Gallbladder (tissue), 1 donor: ENCODE results near the genes CBFA2T3 and MC1R.

DNA sequence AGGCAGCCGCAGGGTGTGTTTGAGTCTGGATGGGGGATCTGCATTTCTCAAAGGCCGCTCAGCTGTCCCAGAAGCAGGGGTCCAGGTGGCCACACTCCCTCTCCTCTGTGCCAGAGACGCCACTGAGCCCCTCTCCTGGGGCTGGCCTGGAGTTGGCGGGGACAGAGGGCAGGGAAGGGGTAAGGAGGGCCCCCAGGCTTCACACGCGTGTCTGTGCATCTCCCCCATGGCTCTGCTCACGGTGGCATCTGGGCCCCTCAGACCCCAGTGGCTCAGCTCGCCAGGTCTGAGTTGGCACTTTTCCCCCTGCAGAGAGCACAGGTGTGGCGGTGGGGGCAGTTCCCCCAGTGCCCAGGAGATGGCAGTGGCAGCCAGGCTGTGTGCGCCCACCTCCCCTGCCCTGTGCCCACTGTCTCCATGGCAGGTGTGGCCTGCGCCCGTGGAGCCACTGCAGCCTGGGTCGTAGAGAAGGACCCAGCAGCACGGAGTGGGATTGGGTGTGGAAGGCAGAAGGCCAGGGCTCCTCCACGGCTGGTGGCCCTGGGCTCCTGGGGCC lies 4.2 kb upstream of the APRT start:
- PRO-cap = no peak

- PRO-cap = no peak
Observed at GRCh38 chr16:88883721-88884272, 17.3 kb upstream of the PABPN1L start.

GRCh38 chr16:88902762-88903820 lies 36.6 kb upstream of the PABPN1L start:
- PRO-cap = no peak

- PRO-cap = unidirectional peak, minus-strand start at chr16:88977110; unidirectional peak, minus-strand start at chr16:88977160
Observed at GRCh38 chr16:88976807-88977778, at the start of gene CBFA2T3. Gene CBFA2T3 (minus strand): TSS chr16:88977207.

DNA sequence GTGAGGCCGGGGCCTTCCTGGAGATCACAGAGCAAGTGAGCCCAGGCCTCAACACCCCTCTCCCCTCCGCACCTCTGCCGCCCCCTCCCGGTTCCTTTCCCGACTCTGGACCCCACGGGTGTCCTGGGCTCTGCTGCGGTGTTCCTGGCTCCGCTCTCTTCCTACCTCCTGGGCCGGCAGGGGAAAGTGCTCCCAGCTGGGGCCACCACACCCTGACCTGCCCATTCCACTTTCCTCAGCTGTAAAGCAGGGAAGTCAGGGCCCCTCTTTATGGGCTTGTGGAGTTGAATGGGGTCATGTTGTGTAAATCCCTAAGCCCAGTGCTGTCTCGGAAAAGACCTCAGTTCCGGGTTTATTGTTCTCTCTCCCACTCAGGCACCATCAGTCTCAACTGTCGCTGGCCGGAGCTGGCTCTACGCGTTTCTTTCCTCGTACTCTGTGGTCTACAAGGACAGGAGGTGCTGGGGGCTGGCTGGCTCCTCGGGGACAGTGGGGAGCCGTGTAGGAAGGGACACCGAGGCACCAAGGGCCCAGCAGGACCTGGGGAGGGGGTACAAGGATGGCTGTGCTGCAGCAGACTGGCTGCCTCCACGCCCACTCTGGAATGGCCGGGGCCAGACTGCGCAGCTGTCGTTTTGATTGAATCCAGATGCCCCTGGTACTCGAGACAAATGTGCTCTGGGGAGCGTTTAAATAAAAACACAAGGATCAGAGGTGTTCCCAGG lies 21.8 kb upstream of the ACSF3 start:
- PRO-cap = no peak

DNA sequence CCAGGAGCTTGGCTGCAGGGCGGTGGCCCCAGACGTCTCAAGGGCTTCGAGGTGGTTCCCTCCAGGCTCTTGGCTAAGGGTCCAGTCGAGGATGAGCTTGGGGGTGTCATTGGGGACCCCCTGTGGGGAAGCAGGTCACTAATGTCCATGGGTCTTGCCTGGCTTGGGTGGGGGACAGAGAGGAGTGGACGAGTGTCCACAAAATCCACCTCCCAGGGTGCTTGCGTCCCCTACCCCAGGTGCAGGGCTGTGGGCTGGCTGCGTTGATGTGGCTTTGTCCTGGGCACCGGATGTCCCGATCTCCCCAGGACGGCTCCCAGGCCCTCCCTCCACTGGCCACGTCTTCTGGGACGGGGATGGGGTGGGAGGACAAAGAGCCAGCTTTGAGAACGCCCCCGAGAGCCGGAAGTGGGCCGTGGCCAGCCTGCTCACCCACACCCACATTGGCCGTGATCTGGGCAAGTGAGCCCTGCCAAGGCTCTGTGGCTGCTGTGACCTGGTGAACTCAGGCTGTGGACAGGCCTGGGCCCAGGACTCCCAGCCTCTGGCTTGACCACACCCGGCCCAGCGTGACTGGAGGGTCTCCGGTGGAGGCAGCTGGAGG lies 3.2 kb downstream of the CDH15 start:
- PRO-cap = no peak

- PRO-cap = no peak
Observed at GRCh38 chr16:89276025-89276288, 58.5 kb downstream of the ZNF778 start.

DNA sequence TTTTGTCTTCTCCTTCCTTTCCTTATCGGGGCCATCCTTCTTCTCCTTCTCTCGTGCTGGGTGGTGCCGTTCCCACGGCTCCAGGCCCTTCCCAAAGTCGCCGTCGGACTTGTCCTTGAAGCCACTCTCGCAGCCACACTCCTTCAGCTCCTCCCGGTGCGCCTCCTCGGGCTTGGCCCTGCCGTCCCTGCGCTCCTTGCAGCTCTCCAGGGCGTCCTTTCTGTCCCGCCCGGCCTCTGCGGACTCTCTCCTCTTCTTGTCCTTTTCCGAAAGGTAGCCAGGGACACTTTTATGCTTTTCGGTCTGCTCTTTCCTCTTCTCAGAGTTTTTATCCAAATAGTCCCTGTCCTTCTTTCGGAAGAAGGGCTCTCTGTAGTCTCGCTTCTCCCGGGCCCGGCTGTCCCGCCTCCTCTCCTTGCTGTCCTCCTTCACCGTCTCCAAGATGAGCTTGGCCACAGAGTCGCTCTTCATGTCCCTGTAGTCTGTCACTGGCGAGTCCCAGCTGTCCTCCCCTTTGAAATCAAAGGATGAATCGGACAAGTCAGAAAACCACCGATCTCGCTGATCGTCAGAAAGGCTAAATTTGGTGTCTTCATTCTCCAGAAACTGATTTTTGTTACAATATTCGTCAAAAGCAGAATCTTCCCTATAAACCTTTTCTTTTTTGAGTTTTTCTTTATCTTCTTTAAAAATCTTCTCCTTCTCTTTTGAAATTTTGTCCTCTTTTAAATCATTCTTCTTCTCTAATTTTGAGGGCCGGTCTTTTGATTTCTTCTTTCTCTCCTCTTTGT lies 66.2 kb downstream of the ZNF778 start:
- PRO-cap = no peak

DNA sequence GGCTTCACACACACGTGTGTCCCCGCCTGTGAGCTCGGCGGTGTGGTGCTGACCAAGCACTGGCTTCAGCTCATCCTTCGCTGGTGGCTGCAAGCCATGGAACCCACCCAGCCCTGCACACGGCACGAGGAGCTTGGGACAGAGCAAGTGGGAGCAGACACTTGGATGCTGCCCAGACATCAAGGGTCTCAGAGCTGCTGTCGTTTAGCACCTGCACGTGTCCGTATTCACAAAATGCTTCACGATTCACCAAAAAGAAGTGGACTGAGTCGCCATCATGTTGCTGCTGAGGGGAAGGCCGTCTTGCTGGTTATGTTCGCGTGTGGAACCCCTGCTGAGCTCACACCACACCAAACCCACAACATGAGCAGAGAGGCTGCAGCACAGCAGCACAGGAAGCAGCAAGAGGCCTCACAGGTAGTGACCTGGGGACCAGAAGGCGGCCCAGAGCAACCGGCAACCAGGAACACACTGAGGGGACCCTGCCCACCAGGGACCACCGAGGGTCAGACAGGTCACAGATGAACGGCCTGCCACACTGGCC lies 98.1 kb downstream of the ZNF778 start:
- PRO-cap = no peak

GRCh38 chr16:89360777-89361688 lies 129.3 kb downstream of the ANKRD11 start:
- PRO-cap = no peak

- PRO-cap = no peak
Observed at GRCh38 chr16:89417230-89417867, 73.0 kb downstream of the ANKRD11 start.

- PRO-cap = no peak
Observed at GRCh38 chr16:89545713-89546243, 14.7 kb upstream of the RPL13 start.

DNA sequence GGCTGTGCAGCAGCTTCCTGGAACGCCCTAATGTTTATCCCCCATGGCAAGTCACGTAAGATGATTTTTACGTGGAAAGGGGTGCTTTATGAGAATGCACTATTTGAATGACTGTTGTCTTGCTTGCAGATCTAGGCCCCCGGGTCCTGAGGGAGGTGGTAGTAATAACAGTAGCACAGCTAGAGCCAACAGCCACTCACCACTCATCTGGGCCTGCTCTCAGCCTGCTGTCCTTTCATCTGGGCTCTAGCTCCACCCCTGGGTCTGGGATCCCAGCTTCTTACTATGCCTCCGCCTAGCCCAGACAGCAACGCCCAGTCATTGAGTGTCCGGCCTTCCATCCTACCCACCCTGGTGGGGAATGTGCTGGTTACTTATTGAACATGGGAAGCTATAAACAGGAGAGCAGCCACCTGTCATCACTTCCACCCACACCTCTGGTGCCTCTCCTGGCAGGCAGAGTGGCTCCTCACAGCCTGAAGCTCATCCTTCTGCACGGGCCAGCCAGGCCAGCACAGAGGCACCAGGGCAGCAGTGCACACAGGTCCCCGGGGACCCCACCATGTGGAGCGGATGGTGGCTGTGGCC lies 16.5 kb downstream of the DPEP1 start:
- PRO-cap = no peak

GRCh38 chr16:89630437-89630660 lies 16.9 kb downstream of the DPEP1 start:
- PRO-cap = no peak

- PRO-cap = bidirectional peak, plus-strand start at chr16:89700379, minus-strand start at chr16:89700141
Observed at GRCh38 chr16:89699835-89700805, 1.4 kb downstream of the SPATA2L start.

DNA sequence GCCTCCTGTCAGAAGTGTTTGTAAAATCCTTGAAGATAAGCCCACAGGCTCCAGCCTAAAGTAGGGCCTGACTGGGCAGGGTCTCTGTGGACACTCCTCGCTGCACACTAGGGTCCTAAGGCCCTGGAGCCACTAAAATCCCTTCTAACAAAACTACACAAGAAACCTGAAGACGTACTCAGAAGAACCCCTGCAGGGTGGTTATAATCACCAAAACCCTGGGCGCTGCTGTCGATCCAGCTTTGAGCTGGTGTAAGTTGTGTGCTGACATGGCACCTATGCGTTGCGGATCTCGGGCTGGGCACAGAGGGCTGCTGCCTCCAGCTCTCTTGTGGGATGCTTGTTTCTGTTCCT lies 19.8 kb downstream of the ZNF276 start:
- PRO-cap = no peak

DNA sequence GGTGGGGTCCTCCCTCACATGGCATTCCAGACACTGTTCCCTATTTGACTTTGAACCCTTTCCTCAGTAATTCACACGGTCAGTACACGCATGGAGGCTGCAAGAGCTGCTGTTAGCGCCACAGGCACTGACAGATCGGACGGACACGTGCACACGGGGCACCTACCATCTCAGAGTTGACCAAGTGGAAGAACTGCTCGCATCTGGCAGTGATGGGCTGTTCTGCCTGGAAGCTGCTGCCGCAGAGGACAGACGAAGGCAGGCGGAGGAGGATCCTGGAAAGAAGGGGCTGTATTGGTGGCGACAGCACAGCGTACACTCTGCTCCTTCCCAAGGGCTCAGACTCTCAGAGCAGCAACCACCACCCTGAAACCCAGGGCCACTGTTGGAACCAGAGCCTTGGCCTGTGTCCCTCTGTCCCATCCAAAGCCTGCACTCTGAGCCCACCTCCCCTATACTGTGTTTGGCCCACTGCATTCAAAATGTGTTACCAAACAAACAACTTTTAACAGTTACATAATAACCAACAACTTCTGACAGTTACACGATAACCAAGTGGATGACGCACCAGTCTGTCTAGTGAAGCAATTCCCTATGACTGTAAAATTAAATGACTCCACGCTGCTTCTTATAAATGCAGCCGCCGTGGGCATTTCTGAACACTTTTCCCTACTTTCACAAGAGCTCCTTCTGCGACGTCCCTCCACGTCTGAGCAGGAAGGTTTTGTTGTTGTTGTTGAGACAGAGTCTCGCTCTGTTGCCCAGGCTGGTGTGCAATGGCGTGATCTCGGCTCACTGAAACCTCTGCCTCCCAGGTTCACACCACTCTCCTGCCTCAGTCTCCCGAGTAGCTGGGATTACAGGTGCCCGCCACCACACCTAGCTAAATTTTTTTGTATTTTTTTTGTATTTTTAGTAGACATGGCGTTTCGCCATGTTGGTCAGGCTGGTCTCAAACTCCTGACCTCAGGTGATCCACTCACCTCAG lies 27.4 kb downstream of the ZNF276 start:
- PRO-cap = no peak

- PRO-cap = no peak
Observed at GRCh38 chr16:89918212-89918968, at the start of gene MC1R. Gene MC1R (plus strand): TSS chr16:89918862.

GRCh38 chr16:89923819-89924319 lies 727 bp downstream of the TUBB3 start:
- PRO-cap = no peak

DNA sequence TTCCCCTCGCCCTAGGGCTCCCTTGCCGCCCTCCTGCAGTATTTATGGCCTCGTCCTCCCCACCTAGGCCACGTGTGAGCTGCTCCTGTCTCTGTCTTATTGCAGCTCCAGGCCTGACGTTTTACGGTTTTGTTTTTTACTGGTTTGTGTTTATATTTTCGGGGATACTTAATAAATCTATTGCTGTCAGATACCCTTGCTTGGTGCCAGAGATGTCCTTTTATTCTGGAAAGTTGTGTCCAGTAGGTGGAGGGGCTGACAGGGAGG lies 12.7 kb downstream of the TUBB3 start:
- PRO-cap = no peak